Kidney (tissue), 2 donors: Measurements from ENCODE around the genes NBPF11, NBPF14, NBPF19, H3C15, H2BC21 and H2AC20.

- PRO-cap, result unidirectional peak, minus-strand start at chr1:148151954; bidirectional peak, plus-strand start at chr1:148152307, minus-strand start at chr1:148152279
- RRBS, result no CpG with 5 or more reads among the region's 57 CpGs
These were observed at the start of gene NBPF11 for GRCh38 chr1:148151798-148152470. Gene NBPF11, minus strand, starts transcription at chr1:148152281.

GRCh38 chr1:148308878-148309077 lies 156.7 kb upstream of the NBPF11 start:
- PRO-cap, result no peak
- RRBS, result no CpG with 5 or more reads among the region's 6 CpGs

GRCh38 chr1:148353448-148354284 lies 129.4 kb downstream of the PPIAL4G start:
- PRO-cap, result no peak
- RRBS, result 53% methylated on average over 5 of the region's 31 CpGs

DNA sequence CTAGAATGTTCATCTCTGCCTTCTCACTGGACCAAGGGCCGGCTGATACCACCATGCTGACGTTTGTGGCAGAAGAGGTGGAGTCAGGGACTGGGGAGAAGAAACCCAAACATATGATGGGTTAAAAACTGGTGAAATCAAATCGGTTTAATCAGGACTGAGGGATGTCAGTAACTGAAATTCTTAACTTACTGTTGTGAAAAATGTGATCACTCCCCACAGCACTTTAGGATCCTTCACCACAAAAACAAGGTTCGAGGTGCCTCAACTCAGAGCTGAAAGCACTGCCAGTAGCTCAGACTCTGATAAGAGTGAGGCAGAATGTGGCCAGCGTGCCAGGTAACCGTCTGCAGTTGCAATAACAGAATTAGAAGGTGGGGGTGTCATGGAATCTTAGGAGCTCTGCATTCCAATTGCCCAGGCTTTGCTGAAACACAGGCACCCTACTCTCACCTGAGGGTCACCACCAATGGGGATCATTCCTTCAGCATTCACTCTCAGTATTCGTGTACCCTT lies at the start of gene NBPF14:
TSS of gene NBPF14 (minus strand) at position 349 of the 516 bp plus-strand sequence.
- PRO-cap, result no peak
- RRBS, result no CpG with 5 or more reads among the region's 7 CpGs

DNA sequence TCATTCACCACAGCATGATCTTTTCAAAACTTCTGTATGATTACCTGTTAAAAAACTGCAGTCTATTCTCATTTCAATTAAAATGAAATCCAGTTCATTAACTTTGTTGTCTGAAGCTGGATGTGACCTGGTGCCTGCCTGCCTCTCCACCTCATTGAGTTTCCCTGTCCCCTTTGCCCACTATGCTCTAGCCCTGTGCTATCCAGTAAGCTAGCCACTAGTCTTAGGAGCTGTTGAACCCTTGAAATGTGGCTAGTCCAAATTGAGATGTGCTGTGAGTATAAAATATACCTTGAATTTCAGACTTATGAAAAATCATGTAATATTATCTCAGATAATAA lies 114.1 kb downstream of the PDE4DIP start:
- PRO-cap, result no peak

DNA sequence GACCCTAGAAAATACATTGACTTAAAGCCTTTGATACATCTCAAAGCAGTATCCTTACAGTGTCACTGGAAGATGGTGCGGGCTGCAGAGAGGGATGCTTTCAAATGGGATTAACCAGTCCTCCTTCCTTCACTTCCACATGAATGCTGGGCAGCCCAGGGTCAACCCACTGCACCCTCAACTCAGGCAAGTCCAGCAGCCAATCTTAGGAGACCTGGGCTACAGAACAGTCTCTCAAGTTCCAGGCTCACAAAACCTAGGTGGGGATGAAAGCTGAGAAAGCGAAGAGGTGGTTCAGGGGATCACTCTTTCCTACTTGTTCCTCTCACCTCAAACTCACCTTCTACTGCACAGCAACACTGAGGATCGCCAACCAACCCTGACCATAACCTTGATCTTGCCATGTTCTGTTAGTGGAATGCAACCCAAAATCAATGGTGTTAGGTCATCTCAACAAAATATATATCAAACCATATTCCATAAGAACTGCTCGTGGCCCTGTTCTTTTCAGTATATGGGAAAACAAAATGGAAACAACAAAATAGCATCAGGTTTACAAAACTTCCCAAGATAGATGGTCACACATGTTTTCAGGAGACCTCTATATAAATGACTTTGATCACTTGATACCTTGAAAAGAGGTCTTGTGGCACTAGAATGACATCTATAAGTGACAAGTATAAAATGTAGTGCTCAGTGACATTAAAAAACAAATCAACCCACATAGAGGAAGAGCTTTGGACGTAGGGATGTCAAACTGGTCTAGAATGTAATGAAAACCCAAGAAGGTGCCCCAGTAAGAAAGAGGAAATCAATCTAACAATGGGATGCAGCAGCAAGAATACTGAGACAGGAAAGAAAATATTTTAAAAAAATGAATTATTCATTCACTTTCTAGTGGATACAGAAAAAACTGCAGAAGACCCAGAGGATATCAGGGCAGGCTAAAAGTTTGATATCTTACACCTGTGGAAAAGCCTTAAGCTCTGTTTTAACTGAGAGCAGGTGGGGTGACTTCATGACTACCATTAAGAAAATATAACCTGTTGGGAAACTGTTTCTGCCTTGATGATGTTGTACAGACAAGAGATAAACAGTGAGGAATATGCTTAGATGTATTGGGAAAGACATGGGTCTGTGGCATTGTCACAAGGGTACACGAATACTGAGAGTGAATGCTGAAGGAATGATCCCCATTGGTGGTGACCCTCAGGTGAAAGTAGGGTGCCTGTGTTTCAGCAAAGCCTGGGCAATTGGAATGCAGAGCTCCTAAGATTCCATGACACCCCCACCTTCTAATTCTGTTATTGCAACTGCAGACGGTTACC lies at the start of gene NBPF19:
TSS of gene NBPF19 (plus strand) at position 724 of the 1,328 bp plus-strand sequence.
- PRO-cap, result no peak
- RRBS, result no CpG with 5 or more reads among the region's 7 CpGs

GRCh38 chr1:149665517-149665930 lies 81.9 kb downstream of the PPIAL4C start:
- PRO-cap, result no peak
- RRBS, result no CpG with 5 or more reads among the region's 2 CpGs

DNA sequence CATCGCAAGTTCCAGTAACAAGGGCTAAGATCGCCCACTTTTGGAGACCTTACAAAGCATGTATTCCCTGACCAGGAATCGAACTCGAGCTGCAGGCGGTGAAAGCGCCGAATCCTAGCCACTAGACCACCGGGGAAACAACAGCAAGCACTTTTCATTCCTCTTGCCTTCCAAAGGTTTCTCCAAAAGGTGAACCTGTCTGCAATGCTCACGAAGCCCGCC lies 89.8 kb upstream of the FCGR1A start:
- PRO-cap, result no peak
- RRBS, result no CpG with 5 or more reads among the region's 10 CpGs

DNA sequence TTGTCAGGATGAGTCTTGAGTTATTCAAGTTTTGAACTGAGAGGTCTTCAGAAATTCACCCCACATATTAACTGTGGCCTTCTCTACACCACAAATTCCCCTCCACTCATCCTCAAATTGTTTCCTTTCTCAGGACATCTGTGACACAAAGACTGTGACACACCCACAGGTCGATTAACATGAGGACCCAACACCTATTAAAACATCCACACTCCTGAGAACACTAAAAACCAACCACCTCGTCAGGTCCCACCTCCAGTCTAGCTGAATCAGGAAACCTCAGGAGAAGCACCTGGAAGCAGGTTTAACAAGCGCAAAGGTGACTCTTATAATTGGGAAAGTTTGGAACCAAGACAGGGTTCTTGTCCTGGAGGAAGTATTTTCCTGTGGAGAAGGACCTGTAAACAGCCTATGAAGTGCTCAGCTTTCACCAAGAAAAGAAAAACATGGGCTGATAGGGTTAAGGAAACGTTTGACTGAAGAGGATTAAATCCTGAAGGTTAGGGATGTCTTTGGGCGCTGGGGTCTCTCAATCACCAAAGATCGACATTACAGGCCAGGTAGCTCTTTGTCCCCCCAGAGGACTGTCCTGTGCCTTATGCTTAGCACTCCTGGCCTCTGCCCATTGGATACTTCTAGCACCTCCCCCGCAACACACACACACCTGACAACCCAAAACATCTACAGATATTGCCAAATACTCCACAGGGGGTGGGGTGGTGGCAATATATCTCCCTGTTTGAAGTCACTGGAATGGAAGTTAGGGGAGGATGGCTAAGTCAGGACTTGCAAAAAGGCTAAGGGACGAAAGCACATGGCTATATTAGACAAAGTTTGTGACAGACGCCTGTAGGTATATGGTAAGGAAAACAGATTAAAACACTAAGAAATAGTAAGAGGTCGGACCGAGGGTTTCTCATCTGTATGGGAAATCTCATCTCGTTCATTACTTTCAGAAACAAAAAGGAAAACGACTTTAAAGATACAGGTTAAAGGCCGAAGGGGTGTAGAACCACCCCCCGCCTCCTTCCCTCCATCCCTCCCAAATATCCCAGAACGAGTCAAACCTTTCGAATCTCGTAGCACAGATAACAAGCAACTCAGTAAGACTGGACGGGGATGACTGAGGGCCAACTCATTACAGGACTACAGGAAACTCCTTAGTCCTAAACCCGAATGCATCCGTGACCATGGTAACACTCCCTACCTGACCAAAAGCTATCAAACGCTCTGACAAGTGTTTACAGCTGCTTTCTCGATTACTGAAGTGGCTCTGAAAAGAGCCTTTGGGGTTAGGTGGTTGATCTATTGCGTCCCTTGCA lies 1.1 kb downstream of the H2BC18 start:
- PRO-cap, result no peak
- RRBS, result no CpG with 5 or more reads among the region's 24 CpGs

GRCh38 chr1:149843338-149844476 lies 1.2 kb upstream of the H2AC18 start:
- PRO-cap, result no peak
- RRBS, result no CpG with 5 or more reads among the region's 28 CpGs

GRCh38 chr1:149852273-149852776 lies at the start of gene H3C15:
Gene H3C15, plus strand, starts transcription at chr1:149852608.
- PRO-cap, result no peak
- RRBS, result no CpG with 5 or more reads among the region's 38 CpGs

GRCh38 chr1:149884013-149884510 lies 2.4 kb downstream of the H2BC21 start:
- PRO-cap, result no peak
- RRBS, result no CpG with 5 or more reads among the region's 4 CpGs

GRCh38 chr1:149885666-149886581 lies 558 bp downstream of the H2BC21 start:
- PRO-cap, result bidirectional peak, plus-strand start at chr1:149885752, minus-strand start at chr1:149885757; bidirectional peak, plus-strand start at chr1:149885974, minus-strand start at chr1:149885886; unidirectional peak, minus-strand start at chr1:149886113
- RRBS, result 3% methylated on average over 12 of the region's 59 CpGs

DNA sequence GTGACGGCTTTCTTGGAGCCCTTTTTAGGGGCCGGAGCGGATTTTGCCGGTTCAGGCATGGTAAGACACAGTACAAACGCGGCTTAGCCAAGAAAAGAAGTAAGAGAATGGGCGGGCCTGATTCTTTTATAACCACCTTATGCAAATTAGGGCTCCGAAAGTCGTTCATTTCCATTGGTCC lies at the start of gene H2BC21:
TSS of gene H2BC21 (minus strand) at position 101 of the 181 bp plus-strand sequence.
- PRO-cap, result bidirectional peak, plus-strand start outside the sequence, minus-strand start at position 101 of the sequence
- RRBS, result no CpG with 5 or more reads among the region's 9 CpGs

GRCh38 chr1:149886763-149887222 lies at the start of gene H2AC20:
Gene H2AC20, plus strand, starts transcription at chr1:149886918.
- PRO-cap, result bidirectional peak, plus-strand start at chr1:149886918, minus-strand start at chr1:149886682
- RRBS, result no CpG with 5 or more reads among the region's 40 CpGs

GRCh38 chr1:149935824-149936178 lies 878 bp downstream of the MTMR11 start:
- PRO-cap, result no peak
- RRBS, result no CpG with 5 or more reads among the region's 6 CpGs

GRCh38 chr1:149967244-149967634 lies 30.6 kb upstream of the MTMR11 start:
- PRO-cap, result no peak
- RRBS, result no CpG with 5 or more reads among the region's 4 CpGs

DNA sequence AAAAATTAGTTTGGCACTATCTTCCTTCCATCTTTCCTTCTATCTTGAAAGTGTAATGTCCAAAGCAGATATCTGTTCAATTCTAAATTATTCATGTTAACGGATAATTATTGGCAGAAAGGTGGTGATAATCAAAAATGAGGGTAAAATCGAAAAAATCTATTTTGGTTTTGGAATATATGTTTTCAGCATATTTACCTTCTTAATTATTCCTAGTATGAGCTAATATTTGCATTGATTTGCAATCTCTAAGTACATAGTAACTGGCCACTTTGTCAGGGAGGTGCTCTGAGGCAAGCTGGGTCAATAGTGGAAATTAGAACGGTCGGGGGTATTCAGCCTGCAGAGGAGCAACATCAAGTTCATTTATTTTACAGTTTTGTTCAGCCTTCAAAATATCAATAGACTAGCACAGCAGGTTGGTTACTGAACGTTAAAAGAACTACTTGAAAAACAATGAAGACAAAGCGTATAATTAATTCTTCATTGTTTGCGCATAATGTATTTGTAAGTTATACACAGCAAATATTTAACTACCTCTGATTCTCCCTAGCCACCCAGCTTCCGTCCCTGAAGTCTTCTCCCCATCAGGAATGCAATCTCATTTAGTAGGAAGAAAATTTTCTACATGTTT lies 1.8 kb downstream of the OTUD7B start:
- PRO-cap, result no peak
- RRBS, result no CpG with 5 or more reads among the region's 8 CpGs

GRCh38 chr1:150109508-150109974 lies 40.2 kb upstream of the PLEKHO1 start:
- PRO-cap, result no peak
- RRBS, result no CpG with 5 or more reads among the region's 3 CpGs

- PRO-cap, result no peak
- RRBS, result no CpG with 5 or more reads among the region's 8 CpGs
These were observed 11.5 kb upstream of the PLEKHO1 start for GRCh38 chr1:150138082-150138694.